Pericardium fibroblast (primary cell): ENCODE data around the genes ENO1 and TMEM201.

GRCh38 chr1:8370885-8371658, 53.2 kb downstream of the SLC45A1 start:
- RAMPAGE, long total RNA: no peak

- RAMPAGE, long total RNA: no peak
These were observed 56.1 kb downstream of the SLC45A1 start for GRCh38 chr1:8373548-8374822.

DNA sequence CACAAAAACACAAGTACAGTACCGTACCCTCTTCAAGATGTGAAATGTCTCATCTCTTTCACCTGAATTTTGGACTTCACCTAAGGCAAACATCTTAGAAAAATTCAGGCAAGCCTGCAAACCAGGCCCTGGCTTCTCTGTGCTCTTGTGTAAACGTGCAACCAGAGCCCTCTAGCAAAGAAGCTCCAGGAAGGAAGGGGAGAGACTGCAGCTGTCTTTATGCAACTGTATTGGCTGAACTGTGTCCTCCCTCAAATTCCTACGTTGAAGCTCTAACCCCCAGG, 60.2 kb downstream of the SLC45A1 start:
- RAMPAGE, long total RNA: no peak

GRCh38 chr1:8378450-8379054, 60.6 kb downstream of the SLC45A1 start:
- RAMPAGE, long total RNA: no peak

GRCh38 chr1:8419596-8420277, 101.8 kb downstream of the SLC45A1 start:
- RAMPAGE, long total RNA: no peak

GRCh38 chr1:8424447-8424551, 106.4 kb downstream of the SLC45A1 start:
- RAMPAGE, long total RNA: no peak

GRCh38 chr1:8455583-8456164, 137.8 kb downstream of the SLC45A1 start:
- RAMPAGE, long total RNA: no peak

- RAMPAGE, long total RNA: no peak
These were observed 5.2 kb upstream of the RERE start for GRCh38 chr1:8822438-8823230.

DNA sequence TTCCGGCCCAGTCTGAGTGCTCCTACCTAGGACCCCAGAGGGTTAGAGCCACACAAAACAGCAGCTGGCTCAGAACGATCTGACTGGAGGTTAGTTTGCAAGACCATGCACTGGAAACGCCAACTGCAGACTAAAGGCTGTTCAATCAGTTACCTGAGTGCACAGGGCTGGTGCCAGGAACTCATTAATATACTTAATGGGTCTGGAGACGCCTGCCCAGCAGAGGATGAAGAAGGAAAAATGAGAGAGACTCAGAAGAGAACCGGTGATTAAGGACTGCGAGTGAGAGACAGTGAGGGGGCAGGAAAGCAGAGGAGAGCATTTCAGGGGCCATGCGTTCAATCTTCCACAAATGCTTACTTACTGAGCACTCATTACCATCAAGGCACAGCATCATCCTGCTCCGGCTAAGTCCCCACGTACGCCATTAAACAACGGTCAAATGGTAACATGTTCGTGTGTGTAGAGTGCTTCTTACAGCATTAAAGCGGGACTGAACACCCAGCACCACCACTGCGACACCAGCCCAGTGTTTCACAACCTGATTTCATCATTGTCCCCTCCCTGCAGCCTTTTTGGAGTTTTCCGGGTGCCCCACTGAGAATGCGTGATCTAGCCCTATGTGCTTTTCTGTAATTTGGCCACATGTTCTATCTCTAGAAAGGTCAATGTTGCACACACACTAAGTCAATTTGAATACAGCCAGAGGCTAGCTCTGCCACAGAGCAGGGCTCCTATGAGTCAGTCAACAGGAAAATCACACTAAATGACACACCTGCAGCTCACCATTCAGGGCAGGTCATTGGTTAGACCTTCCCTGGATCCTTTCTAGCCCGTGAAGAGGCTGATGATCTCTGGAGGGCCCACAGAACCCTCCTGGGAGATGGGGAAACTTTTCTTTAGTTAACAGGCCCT, 7.6 kb downstream of the ENO1 start:
- RAMPAGE, long total RNA: no peak

DNA sequence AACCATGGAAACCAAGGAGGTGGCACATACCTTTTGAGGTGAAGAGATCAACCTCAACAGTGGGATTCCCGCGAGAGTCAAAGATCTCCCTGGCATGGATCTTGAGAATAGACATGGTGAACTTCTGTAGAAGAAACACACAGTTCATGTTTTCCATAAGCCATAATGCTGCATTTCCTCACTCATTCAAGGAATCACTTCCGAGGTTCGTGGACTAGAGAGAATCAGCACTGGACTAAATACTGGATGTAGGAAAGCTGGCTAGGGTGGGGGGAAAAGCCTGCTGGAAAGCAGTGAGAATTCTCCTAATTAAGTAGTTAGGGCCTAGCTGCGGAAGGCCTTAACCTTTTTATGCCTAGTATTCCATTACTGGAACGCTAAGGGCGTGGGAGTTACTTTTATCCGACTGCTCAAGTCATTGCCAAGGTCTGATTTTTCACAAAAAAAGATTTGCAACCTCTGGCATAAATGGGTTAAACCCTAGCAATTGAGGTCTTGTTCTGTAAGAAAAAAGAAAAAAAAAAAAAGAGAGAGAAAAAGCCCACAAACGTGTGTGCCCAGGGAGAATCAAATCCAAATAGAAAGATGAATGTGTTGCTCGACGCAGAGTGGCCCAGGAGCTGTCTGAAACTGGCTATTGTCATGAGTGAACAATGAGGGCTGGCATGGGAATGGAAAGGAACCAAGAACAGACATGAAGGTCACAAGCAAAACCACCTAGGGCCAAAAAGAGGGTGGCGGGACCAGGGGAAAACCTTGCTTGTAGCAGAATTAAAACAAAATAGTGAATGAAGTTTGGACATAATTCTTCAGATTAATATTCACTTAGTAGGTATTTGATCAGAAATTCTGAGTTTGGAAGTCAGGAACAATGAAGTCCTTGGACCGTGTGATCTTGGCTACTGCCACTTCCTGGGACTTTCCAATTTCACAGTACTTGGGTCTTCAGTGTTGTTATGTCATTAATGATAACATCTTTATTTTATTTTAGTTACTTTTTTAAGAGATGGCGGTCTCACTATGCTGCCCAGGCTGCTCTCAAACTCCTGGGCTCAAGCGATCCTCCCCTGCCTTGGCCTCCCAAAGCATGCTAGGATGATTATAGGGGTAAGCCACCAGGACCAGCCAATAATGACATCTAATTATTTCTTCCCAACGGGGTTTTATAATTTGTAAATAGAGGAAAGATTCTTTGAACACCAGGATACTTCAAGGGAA, 3.3 kb downstream of the ENO1 start:
- RAMPAGE, long total RNA: no peak

- RAMPAGE, long total RNA: start-site peak on the minus strand at chr1:8878643-8878720, 14,723 and 16,463 reads in 2 replicates
These were observed at the start of gene ENO1 for GRCh38 chr1:8878550-8879594. Gene ENO1 (minus strand): TSS chr1:8878686.

- RAMPAGE, long total RNA: no peak
These were observed 1.1 kb upstream of the ENO1 start for GRCh38 chr1:8879595-8879898.

DNA sequence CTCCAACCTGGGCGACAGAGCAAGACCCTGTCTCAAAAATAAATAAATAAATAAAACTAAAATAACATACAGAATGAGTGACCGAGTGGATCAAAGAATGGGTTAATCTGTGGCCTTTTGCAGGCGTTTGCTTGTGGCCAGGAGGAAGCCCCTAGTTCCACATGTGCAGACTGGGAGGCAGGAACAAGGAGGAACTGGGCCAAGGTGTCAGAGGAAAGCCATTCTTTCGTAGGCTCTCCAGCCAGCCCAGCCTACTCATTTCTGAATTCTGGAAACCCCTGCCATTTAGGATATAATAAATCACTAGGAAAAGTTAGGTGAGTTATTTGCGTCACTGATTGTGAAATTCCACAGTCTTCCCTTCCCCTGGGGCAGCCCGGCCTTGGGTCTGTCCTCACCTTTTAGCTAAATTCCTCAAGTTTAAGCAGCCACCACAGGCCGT, 18.4 kb downstream of the GPR157 start:
- RAMPAGE, long total RNA: no peak

GRCh38 chr1:9127188-9127778, 1.6 kb downstream of the GPR157 start:
- RAMPAGE, long total RNA: no peak

- RAMPAGE, long total RNA: no peak
These were observed 9.7 kb downstream of the H6PD start for GRCh38 chr1:9244200-9244677.

- RAMPAGE, long total RNA: no peak
These were observed 19.2 kb downstream of the H6PD start for GRCh38 chr1:9253770-9254144.

GRCh38 chr1:9266070-9267046, 26.3 kb upstream of the SPSB1 start:
- RAMPAGE, long total RNA: no peak

GRCh38 chr1:9556027-9556370, 16.7 kb downstream of the SLC25A33 start:
- RAMPAGE, long total RNA: no peak

DNA sequence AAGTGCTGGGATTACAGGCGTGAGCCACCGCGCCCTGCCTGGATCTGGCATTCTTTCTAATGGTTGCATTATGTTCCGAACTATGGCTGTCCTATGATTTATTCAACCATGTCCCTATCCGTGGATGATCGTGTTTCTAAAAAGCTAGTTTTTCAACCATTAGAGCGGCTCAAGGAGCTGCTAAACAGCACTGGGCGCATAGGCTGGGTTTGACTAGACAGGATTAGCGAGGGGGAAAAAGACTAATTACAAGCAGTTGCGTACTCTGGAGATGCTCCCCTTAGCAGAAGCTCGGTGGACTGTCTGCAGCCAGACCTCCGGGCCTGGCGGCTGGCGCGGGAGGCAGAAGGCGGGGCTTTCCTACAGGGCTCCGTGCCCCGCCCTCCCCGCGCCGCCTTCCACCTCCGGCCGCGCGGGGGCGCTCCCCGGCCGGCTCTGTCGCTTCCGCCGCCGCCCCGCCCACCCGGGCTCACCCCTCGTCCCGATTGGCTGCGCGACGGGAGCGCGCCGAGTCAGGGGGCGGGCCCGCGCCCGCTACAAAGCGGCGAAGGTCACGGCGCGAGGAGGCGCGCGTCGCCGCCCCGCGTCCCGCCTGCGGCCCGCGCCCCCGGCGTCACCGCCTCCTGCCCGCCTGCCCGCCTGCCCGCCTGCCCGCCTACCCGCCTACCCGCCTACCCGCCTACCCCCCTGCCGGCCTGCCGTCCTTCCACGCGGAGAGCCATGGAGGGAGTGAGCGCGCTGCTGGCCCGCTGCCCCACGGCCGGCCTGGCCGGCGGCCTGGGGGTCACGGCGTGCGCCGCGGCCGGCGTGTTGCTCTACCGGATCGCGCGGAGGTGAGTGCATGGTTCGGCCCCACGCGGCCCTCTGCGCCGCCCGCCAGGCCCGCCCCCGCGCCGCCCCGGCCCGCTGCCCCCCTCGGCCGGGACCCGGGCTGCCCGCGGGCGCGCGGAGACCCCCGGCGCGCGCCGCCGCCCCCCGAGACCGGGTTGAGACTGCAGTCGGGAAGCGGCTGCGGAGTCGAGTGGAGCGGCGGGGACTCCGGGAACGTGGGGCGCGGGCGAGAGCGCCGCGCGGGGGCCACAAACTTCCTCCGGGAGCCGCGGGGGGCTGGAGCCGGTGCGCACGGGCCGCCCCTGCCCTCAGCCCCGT, at the start of gene TMEM201:
TMEM201 (plus strand) TSS at position 701 of the 1,149 bp plus-strand sequence.
- RAMPAGE, long total RNA: no peak

DNA sequence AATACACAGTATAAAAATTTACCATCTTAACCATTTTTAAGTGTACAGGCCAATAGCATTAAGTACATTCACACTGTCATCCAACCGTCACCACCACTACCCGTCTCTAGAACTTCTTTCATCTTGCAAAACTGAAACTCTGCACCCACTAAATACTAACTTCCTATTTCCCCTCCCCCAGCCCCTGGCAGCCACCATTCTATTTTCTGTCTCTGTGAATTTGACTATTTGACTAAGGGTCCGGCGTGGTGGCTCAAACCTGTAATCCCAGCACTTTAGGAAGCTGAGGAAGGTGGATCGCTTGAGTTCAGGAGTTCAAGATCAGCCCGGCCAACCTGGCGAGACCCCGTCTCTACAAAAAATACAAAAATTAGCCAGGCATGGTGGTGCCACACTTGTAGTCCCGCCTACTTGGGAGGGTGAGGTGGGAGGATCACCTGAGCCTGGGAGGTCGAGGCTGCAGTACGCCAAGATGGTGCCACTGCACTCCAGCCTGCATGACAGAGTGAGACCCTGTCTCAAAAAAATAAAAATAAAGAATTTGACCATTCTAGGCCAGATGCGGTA, 35.9 kb downstream of the CLSTN1 start:
- RAMPAGE, long total RNA: no peak